NCI-H460 (cell line): ENCODE measurements around a stretch of chr17.

DNA sequence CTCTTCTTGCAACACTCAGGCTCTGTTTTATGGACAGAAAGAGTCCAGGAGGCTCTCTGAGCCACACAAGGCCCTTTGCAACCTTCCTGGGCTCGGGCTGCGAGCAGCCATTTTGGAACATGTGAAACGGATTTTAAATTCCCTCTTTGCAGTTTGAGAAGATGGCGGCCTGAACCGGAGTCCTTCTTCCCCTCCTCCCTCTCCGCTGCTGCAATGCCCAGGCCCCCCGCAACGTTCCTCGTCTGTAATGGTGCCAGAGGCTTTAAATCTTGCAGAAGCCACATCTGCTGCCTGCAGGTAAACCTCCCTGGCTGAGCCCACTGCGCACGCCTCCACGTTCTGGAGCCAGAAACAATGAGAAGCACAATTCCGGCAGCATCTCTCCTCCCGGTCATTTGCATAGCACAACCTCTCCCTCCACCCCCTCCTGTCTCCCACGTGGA, 245.6 kb downstream of the SEPTIN9 start:
RAMPAGE:
- cytosol, long total RNA, result no peak
- long total RNA, result no peak
- nucleus, long total RNA, result no peak

RAMPAGE:
- cytosol, long total RNA, result no peak
- long total RNA, result no peak
- nucleus, long total RNA, result no peak
These were observed 269.5 kb downstream of the SEPTIN9 start for GRCh38 chr17:77550775-77551246.

RAMPAGE:
- cytosol, long total RNA, result no peak
- long total RNA, result no peak
- nucleus, long total RNA, result no peak
These were observed 309.9 kb downstream of the SEPTIN9 start for GRCh38 chr17:77591086-77591697.

DNA sequence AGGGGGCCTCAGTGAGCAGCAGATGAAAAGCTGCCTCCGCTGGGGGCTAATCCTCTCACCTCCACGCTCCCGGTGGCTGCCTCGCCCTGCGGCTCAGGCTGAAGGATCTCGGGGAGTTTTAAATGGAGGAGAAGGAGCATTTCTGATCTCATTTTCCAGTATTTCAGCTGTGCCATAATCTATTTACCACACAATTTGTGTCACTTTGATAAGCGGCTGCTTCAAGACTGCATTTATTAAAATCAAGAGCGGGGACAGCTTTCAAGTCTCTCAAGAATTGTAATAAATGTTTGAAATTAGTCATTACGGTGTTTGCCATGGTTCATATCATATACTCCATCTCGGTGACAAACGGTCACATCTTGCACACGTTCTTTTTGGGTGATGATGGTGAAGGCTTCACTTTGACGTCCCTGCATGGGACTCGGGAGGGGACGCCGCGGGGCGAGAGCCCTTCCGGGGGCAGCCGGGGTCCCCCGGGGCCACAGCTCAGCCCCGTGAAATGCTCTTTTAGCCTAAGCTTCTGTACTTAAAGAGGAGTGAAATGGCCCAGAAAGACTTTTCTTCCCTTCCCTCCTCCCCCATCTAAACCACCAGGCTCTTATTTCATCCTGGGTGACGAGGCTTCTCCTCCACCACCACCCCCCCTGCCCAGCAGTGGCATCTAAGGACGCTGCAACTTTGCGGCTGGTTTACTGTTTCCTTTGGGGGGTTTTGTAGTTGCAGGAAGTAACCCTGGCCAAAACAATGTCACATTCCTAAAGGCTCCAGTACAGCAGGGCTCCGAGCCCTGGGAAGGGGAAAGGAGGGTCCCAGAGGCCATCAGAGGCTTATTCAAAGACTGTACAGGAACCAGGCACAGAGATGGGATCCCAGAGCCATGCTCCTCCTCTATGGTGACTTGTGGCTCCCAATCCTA, 313.1 kb upstream of the TNRC6C start:
RAMPAGE:
- cytosol, long total RNA, result no peak
- long total RNA, result no peak
- nucleus, long total RNA, result no peak

DNA sequence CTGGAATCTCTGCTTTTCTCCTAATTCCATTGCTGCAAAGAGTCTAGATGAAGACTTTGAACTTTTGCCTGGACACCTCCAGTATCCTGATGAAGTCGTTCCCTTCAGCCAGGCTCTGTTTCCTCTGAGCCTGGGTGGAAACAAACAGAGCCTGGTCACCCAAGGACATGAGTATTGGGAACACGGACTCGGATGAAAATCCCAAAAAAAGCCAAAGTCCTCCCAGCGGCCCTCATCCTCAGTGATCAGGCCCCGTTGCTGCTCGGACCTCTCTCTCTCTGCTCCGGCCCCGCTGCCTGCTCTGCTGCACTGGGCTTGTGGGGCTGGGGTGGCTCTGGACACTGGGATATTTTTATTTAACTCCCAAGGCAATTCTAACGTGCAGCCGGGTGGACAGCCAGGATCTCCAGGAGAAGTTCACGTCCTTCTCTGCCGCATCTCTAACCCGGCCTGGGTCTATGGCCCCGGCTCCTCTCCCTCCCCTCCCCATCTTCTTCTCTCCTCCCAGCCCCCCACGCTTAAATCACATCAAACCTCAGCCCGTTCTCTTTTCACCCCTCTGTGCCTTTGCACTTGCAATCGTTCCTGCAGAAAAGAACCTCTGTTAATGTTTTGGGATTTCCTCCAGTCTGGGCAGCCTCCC, 280.9 kb upstream of the TNRC6C start:
RAMPAGE:
- cytosol, long total RNA, result no peak
- long total RNA, result no peak
- nucleus, long total RNA, result no peak

GRCh38 chr17:77734050-77734342, 224.5 kb upstream of the TNRC6C start:
RAMPAGE:
- cytosol, long total RNA, result no peak
- long total RNA, result no peak
- nucleus, long total RNA, result no peak

DNA sequence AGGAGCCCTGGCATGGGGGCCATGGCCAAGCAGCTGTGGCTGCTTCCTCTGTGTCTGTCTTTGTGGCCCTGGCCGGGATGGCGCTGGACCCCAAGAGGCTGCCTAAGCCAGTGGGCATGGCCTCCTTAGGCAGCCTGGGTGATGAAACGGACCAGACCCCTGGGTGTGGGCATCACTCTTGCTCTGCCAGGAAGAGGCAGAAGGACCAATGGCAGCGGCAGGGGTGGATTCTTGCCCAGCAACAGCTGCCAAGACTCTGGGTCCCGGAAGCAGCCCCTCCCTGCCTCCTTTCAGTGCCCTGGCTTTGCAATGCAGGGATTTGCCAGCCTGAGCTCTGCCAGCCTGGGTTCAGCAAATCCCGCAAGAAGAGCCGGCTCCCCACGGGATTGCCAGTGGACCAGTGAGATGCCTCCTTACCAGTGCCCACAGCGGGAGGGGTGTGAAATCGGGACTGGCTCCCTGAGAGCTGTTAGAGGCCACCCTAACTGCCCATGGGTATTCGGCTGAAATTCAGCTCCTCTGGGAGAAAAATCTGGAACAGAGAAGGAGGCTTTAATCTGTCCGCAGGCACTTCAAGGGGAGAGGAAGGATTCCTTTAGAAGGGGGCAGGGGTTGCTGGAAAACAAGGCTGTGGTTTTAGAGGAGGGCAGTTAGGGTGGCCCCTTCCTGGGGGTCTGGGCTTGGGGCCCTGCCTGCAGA, 179.4 kb upstream of the TNRC6C start:
RAMPAGE:
- cytosol, long total RNA, result no peak
- long total RNA, result no peak
- nucleus, long total RNA, result no peak

GRCh38 chr17:77783811-77784538, 174.5 kb upstream of the TNRC6C start:
RAMPAGE:
- cytosol, long total RNA, result no peak
- long total RNA, result no peak
- nucleus, long total RNA, result no peak

DNA sequence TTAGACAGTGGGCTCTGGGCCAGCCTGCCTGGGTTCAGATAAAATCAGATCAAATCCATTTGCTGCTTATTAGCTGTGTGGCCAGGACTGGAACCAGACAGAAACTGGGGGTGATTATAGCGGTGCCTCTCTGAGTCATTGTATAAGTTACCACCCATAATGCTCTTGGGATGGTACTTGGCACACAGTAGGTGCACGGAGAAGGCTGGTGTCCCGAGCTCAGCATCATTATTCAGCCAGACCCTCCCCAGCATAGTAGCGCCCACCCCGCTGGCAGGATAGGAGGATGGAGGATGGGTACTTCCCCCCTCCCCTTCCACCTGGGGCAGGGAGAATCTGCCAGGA, 77.7 kb upstream of the TNRC6C start:
RAMPAGE:
- cytosol, long total RNA, result no peak
- long total RNA, result no peak
- nucleus, long total RNA, result no peak

RAMPAGE:
- cytosol, long total RNA, result no peak
- long total RNA, result no peak
- nucleus, long total RNA, result no peak
These were observed 45.5 kb downstream of the TNRC6C start for GRCh38 chr17:78003841-78004506.

DNA sequence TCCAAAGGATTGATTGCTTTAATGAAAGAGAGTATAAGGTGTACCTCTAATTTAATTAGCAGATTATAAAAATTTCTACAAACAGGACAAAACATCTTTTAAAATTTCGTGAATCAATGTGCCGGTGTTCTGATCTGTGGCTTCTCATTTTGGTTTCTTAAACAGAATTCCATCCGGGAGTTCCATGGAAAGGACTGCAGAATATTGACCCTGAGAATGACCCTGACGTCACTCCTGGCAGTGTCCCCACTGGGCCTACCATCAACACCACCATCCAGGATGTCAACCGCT, 35.2 kb downstream of the TMC6 start:
RAMPAGE:
- cytosol, long total RNA, result no peak
- long total RNA, result no peak
- nucleus, long total RNA, result no peak

GRCh38 chr17:78118792-78119839, 9.4 kb downstream of the TMC6 start:
RAMPAGE:
- cytosol, long total RNA, result no peak
- long total RNA, result no peak
- nucleus, long total RNA, result no peak

RAMPAGE:
- cytosol, long total RNA, result no peak
- long total RNA, result no peak
- nucleus, long total RNA, result no peak
These were observed 8.6 kb downstream of the C17orf99 start for GRCh38 chr17:78154835-78155180.

RAMPAGE:
- cytosol, long total RNA, result no peak
- long total RNA, result no peak
- nucleus, long total RNA, result no peak
These were observed 9.0 kb downstream of the C17orf99 start for GRCh38 chr17:78155181-78155521.

RAMPAGE:
- cytosol, long total RNA, result no peak
- long total RNA, result no peak
- nucleus, long total RNA, result no peak
These were observed 1.9 kb upstream of the SYNGR2 start for GRCh38 chr17:78166472-78166793.

GRCh38 chr17:78170706-78171189, 2.4 kb downstream of the SYNGR2 start:
RAMPAGE:
- cytosol, long total RNA, result no peak
- long total RNA, result no peak
- nucleus, long total RNA, result no peak

DNA sequence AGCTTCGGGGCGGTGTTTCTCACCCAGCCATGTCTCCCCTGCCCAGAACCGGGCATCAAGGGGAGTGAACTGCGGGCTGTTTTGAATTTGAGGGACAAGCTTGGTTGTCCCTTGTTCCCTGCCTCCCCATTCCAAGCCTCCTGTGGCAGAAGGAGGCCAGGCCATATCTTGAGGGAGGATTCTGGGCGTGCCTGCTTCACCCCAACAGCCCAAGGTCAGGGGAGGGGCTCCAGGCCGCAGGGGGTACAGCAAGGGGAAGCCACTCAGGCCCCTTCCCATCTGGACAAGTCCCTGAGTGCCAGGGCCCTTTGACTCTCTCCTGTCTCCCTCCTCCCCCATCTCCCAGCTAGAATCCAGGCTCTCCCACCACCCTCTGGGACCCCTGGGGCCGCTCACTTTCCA, 43.5 kb downstream of the SOCS3 start:
RAMPAGE:
- cytosol, long total RNA, result no peak
- long total RNA, result no peak
- nucleus, long total RNA, result no peak

RAMPAGE:
- cytosol, long total RNA, result no peak
- long total RNA, result no peak
- nucleus, long total RNA, result no peak
These were observed 21.0 kb downstream of the SOCS3 start for GRCh38 chr17:78338814-78339378.

RAMPAGE:
- cytosol, long total RNA, result no peak
- long total RNA, result no peak
- nucleus, long total RNA, result no peak
These were observed 3.8 kb downstream of the SOCS3 start for GRCh38 chr17:78355892-78356735.

RAMPAGE:
- cytosol, long total RNA, result no peak
- long total RNA, result no peak
- nucleus, long total RNA, result no peak
These were observed 19.5 kb downstream of the PGS1 start for GRCh38 chr17:78397869-78398371.